Breast epithelium (tissue), 2 donors: Measurements from ENCODE around the gene HAUS4.

- PRO-cap: no peak
- RAMPAGE, long total RNA, 2 experiments: no peak in any of the 2 experiments
Observed at GRCh38 chr14:21894253-21894537, 220.6 kb upstream of the OR4E1 start.

- PRO-cap: no peak
- RAMPAGE, long total RNA, 2 experiments: no peak in any of the 2 experiments
Observed at GRCh38 chr14:22178126-22178788, 410.8 kb downstream of the DAD1 start.

GRCh38 chr14:22487964-22488339 lies 101.1 kb downstream of the DAD1 start:
- PRO-cap: no peak
- RAMPAGE, long total RNA, 2 experiments: no peak in any of the 2 experiments

GRCh38 chr14:22488457-22489115 lies 100.4 kb downstream of the DAD1 start:
- PRO-cap: no peak
- RAMPAGE, long total RNA, 2 experiments: no peak in any of the 2 experiments

DNA sequence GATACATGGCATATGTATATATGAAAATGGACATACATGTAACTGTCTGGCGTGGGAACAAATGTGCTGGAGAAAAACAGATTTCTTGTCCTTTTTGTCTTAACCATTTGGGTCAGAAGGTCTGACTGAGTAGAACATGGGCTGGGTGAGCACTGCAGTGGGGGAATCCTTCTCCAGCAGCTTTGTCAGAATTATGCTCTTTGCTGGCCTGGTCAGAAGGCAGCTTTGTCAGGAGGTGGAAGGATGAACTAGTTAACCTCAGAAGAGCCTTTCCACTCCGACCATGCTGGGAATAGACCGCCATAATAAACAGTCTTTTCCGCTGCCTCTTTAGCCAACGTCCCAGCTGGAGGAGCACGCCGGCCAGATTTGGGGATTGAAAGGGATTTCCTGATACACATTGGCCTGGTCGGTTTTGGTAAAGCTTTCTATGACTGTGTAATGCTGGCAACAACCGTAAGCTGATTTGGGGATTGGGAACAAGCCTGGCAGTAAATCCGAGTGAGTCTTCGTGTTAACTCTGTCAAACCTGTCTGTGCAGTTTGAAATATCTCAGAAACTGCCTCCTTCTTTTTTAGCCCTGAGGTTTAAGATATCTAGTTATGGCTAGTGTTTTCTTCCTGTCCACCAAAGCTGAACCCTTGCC lies 87.1 kb downstream of the DAD1 start:
- PRO-cap: no peak
- RAMPAGE, long total RNA, 2 experiments: no peak in any of the 2 experiments

- PRO-cap: no peak
- RAMPAGE, long total RNA, 2 experiments: no peak in any of the 2 experiments
Observed at GRCh38 chr14:22510412-22510761, 78.6 kb downstream of the DAD1 start.

DNA sequence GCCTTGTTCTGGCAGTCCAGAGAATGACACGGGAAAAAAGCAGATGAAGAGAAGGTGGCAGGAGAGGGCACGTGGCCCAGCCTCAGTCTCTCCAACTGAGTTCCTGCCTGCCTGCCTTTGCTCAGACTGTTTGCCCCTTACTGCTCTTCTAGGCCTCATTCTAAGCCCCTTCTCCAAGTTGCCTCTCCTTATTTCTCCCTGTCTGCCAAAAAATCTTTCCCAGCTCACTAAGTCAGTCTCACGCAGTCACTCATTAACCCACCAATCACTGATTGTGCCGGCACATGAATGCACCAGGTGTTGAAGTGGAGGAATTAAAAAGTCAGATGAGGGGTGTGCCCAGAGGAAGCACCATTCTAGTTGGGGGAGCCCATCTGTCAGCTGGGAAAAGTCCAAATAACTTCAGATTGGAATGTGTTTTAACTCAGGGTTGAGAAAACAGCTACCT lies 41.1 kb downstream of the DAD1 start:
- PRO-cap: no peak
- RAMPAGE, long total RNA, 2 experiments: no peak in any of the 2 experiments

GRCh38 chr14:22553882-22554081 lies 35.2 kb downstream of the DAD1 start:
- PRO-cap: no peak
- RAMPAGE, long total RNA, 2 experiments: no peak in any of the 2 experiments

DNA sequence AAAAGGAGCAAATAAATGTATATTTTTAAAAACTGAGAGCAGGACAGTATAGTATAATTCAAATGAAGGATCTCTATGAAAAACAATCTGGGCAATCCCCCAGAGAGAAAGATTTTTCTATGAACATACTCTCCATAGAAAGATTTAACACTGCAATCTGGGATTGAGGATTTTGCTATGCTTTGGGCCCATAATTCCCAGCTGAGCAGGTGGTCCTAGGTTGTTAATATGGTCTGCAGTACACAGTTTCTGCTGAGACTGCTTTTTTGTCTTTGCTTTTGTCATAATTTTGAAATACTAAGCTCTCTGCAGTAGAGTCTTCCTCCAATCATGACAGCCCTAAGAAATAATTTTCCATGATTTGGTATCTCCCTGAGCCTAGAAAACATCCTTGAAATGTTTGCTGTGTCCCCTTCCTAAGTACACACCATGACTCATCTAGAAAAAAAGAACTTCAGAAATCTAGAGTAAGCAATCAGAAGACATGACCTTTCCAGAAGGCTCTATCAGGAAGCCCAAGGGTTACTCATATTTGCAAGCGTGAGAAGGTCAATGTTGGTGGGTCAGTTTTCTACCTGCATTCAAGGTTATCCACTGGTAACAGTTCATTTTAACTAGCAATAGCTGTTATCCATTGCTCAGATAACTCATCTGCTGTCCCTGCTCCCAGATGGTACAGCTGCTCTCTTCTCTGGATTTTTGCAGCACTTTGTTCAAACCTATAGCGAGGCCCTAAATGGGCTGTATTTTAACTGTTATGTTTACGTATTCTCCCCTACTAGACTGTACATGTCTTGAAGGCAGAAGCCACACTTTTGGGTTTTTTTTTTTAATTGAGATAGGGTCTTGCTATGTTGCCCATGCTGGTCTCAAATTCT lies 16.4 kb downstream of the DAD1 start:
- PRO-cap: no peak
- RAMPAGE, long total RNA, 2 experiments: no peak in any of the 2 experiments

GRCh38 chr14:22766815-22767565 lies 502 bp downstream of the OXA1L start:
- PRO-cap: no peak
- RAMPAGE, long total RNA, 2 experiments: no peak in any of the 2 experiments

DNA sequence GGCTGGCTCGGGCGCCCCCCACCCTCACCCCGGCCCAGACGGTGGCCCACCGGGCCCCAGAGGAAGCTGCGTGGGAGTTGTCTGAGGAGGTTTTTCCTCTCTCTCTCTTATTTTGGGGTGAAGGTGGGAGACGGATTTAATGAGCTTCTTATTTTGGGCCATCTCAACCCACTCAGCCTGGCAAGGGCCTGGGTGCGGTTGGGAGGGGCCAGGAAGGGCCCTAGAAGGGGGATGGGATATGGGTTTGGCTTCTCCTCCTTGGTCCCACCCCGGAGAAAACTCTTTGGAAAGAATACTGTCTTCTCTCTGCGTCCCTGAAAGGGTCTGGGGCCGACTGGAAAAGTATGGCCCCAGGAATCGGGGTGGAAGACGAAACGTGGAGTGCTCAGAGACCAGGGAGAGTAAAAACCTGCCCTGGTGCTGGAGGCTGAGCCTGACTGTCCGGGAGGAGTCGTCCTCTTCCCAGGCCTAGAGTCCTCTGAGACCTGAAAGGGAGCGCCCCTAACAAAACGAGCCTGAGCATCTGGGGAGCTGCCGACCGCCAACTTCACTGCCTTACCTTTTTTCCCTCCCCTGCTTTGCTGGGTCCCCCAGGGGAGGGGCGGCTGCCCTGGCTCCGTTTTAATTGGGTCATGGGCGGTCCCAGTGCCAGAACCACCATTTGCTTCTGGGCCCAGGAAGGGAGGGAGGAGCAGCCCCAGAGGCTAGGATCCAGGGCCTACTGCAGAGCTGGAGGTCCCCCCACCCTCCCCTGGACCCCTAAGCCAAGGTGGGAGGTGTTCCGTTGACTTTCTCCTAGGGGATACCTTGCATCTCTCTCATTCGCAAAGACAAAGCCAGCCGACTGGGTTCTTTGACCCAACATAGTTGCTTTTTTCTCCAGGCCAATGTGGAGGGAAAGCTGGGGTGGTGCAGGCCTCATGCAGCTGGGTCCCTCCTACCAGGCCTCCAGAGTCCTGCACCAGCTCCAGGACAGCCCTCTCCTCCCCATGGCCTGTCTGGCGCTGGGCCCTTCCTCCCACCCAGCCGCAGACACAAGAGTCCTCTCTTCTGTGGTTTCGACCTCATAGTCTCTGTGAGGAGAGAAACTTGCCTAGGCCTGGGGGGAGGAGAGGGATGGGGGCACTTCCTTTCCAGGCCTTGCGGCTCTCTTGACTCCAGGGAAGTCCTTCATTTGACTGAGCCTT lies 1.8 kb downstream of the MMP14 start:
- PRO-cap: bidirectional peak, plus-strand start at position 821 of the sequence, minus-strand start at position 552 of the sequence
- RAMPAGE, long total RNA, 2 experiments: no peak in any of the 2 experiments

- PRO-cap: no peak
- RAMPAGE, long total RNA, 2 experiments: no peak in any of the 2 experiments
Observed at GRCh38 chr14:22840995-22841360, 4.6 kb downstream of the MMP14 start.

- PRO-cap: bidirectional peak, plus-strand start at chr14:22872802, minus-strand start at chr14:22872609
- RAMPAGE, long total RNA, 2 experiments: no peak in any of the 2 experiments
Observed at GRCh38 chr14:22872234-22872873, 814 bp downstream of the LRP10 start.

GRCh38 chr14:22885051-22885556 lies 2.1 kb downstream of the REM2 start:
- PRO-cap: no peak
- RAMPAGE, long total RNA, 2 experiments: no peak in any of the 2 experiments

GRCh38 chr14:22956344-22957334 lies at the start of gene HAUS4:
TSS of gene HAUS4 (minus strand) at chr14:22957090.
- PRO-cap: bidirectional peak, plus-strand start at chr14:22956920, minus-strand start at chr14:22956858; bidirectional peak, plus-strand start at chr14:22957228, minus-strand start at chr14:22957023
- RAMPAGE, long total RNA, 2 experiments: start-site peak on the minus strand in 1 of 2 experiments, at chr14:22957033-22957105 at its widest, 240 reads per replicate

GRCh38 chr14:22980497-22981422 lies 1.6 kb downstream of the AJUBA start:
- PRO-cap: bidirectional peak, plus-strand start at chr14:22980854, minus-strand start at chr14:22980681
- RAMPAGE, long total RNA, 2 experiments: no peak in any of the 2 experiments

- PRO-cap: unidirectional peak, plus-strand start at chr14:23006873; bidirectional peak, plus-strand start at chr14:23007283, minus-strand start at chr14:23007185
- RAMPAGE, long total RNA, 2 experiments: no peak in any of the 2 experiments
Observed at GRCh38 chr14:23006574-23007525, 3.1 kb downstream of the C14orf93 start.

GRCh38 chr14:23028727-23029305 lies 5.9 kb downstream of the PSMB5 start:
- PRO-cap: no peak
- RAMPAGE, long total RNA, 2 experiments: no peak in any of the 2 experiments

GRCh38 chr14:23119996-23120451 lies 969 bp upstream of the CEBPE start:
- PRO-cap: no peak
- RAMPAGE, long total RNA, 2 experiments: no peak in any of the 2 experiments

- PRO-cap: no peak
- RAMPAGE, long total RNA, 2 experiments: no peak in any of the 2 experiments
Observed at GRCh38 chr14:23145582-23146186, 26.6 kb upstream of the CEBPE start.